ENCODE measurements around the genes FUBP1 and GIPC2.

- PRO-cap, 2 experiments, result peak in 1 of 2 experiments; most common plus-strand start chr1:76076204 (in 1); most common minus-strand start chr1:76075965 (in 1)
These were observed 1.2 kb downstream of the ST6GALNAC3 start for GRCh38 chr1:76075455-76076395.

DNA sequence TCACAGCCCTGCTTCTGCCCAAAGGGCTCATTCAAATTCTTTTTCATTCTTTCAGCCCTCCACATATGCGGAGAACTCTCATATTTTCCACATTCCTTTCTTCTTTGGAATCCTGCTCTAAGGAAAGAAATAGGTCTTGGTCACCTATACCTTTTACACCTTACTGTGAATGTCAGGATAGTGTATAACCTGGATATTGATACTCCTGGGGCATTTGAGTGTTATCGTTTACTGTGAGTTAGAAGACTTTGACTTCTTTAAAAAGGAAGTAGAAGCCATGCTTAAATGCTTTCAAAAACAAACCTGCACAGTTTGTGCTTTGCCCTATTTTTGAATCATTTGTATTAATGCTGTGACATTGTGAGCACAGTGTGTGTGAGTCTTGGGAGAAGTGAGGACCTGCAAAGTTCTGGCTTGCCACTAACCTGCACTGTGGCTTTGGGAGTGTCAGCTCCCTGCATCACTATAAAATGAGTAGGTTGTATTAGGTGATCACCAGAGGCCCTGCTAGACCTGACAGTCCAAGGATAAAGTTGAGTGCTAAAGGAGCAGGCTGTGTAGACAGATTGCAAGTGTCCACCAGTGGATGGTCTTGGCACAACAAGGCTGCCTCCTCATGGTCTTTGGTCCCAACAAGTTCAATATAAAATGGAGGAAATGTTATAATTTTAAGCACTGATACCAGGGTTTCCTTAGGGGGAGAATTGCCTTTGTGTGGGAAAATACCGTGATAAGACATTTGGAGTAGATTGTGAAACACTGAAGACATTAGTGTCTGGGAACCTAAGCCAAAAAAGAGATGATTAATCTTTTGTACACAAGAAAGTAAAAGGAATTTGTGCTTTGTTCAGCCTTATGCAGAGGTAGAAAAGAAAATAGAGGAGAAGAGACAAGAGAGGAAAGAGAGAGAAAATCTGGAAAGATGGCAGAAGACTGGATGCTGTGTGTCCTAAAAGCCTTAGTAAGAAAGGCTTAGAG, 35.8 kb downstream of the ST6GALNAC3 start:
- PRO-cap, 2 experiments, result no peak in any of the 2 experiments

DNA sequence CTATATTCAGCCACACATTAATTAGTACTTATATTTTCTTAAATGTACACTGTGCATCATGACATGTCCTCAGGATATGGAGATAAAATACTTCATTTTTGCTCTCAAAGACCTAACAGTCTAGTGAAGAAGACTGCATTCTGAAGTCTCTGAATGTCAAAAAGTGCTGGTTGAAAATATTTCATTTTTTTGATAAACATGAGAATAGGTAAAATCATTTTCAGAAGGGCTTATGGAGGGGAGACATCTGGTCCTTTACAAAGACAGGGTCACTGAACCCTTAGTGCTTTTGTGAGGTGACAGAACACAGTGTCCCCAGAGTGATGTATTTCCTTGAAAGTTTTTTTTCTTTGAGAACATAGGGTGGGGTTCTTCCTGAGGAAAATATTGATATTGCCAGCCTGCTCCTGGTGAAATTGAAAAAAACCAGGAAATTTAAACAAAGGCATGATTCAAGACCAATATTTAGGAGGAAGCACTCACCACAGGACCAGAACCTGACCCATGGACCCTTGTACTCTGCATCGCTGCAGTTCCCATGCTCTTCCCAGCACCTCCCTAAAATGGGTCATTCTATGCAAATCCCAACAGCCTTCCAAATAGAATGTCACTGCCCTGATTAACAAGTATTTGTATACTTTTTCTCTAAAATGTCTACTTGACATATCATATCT, 63.6 kb downstream of the ST6GALNAC3 start:
- PRO-cap, 2 experiments, result no peak in any of the 2 experiments

GRCh38 chr1:76153976-76154518, 79.5 kb downstream of the ST6GALNAC3 start:
- PRO-cap, 2 experiments, result peak in 1 of 2 experiments; most common plus-strand start chr1:76154326 (in 1)

GRCh38 chr1:76254200-76254376, 179.5 kb downstream of the ST6GALNAC3 start:
- PRO-cap, 2 experiments, result no peak in any of the 2 experiments

GRCh38 chr1:76868109-76868917, 1.0 kb downstream of the ST6GALNAC5 start:
- PRO-cap, 2 experiments, result peak in 1 of 2 experiments; most common plus-strand start chr1:76868644 (in 1); most common minus-strand start chr1:76868507 (in 1)

GRCh38 chr1:77354128-77354657, 72.4 kb downstream of the AK5 start:
- PRO-cap, 2 experiments, result no peak in any of the 2 experiments

GRCh38 chr1:77431373-77431657, 149.5 kb downstream of the AK5 start:
- PRO-cap, 2 experiments, result no peak in any of the 2 experiments

- PRO-cap, 2 experiments, result no peak in any of the 2 experiments
These were observed 23.0 kb downstream of the USP33 start for GRCh38 chr1:77736753-77736980.

GRCh38 chr1:77755981-77756593, 3.6 kb downstream of the USP33 start:
- PRO-cap, 2 experiments, result no peak in any of the 2 experiments

DNA sequence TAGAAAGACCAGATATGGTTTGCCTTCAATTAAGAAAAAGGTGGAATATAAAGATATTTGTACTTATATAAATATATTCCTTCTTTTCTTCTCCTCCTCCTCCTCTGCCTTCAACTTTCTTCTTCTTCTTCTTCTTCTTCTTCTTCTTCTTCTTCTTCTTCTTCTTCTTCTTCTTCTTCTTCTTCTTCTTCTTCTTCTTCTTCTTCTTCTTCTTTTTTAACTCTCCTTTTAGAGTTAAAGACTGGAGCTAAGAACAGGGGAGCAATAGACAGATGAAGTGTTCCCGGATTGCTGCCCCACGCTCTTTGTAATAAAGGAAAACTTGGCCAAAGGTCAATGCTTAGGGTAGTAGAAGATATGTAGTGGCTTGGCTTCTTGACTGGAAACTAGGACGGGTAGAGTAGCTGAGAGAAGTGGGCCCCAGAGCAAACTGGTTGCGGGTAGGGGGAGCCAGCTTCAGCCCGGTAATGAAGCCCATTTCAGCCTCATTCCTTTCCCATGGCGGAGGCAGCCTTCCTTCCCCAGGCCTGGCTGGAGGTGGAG, 556 bp upstream of the NEXN start:
- PRO-cap, 2 experiments, result peak in 1 of 2 experiments; most common plus-strand start position 423 of the sequence (in 1)

DNA sequence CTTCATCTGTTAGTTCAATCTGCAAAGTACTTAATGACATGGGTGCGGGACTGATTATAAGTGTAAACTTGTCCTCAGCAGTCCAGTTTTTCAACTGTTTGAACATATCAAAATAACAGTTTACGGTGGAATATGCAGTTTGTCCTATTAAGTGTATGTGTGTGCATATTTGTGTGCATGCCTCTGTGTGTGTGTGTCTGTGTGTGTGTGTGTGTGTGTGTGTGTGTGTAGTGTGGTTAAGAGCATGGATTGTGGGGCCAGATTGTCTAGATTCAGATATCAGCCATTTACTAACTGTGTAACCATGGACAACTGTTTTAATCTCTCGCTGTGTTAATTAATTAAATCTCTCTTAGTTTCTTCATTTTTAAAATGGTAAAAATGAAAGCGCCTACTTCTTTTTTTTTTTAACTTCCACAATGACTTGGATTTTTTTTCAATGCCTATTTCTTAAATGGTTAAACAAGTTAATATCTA, 39.0 kb downstream of the NEXN start:
- PRO-cap, 2 experiments, result no peak in any of the 2 experiments

DNA sequence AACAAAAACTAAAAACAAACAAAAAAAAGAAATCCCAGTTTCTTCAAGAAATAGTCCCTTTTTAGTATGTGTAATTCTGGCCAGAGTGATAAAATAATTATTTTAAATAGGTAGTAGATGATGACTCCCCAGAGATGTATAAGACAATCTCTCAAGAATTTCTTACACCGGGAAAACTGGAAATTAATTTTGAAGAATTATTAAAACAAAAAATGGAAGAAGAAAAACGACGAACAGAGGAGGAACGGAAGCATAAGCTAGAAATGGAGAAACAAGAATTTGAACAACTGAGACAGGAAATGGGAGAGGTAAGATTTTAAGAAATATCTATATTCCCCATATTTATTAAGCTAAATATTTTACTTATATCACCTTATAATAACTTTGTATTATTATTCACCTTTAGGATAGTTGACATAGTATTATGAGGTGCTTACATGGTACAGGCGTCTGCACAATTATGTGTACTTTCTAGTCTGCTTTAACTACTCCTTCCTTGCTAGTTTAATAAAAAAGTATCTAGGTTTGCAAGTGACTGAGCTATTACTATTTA, 44.8 kb downstream of the NEXN start:
- PRO-cap, 2 experiments, result no peak in any of the 2 experiments

DNA sequence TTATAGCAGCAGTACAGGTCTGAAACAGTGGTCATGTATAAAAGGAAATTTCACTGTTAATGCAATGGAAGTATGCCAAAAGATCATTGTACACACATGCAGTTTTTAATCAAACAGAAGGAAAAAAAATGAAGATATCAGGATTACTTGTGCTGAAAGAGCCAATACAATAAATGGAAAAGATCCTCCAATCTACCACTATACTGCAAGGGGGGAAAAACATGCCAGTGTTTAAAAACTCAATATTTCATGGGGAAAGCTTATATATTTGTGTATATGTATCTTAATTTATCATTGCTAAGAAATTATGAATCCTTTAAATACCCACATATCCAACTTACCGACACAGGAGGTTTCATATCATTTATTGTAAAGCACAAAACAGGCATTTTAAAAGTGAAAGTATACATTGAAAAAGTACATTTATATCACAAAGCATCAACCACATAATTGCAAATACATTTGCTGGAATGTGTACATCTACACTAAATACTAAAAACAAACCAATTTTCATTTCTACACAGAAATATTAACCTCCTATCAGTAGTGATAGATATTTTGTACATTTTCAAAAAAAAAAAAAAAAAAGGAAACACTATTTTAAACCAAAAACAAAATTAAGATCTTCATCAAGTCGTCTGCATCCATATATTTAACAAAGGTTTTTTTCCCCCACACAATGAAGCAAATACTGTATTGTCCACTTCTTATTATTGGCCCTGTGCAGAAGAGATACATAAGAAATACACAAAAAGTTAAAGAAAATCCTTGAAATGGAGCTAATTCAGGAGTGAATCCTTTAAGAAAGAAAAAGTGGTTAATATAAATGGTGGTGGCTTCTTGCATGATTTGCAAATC, 30.6 kb downstream of the FUBP1 start:
- PRO-cap, 2 experiments, result no peak in any of the 2 experiments

DNA sequence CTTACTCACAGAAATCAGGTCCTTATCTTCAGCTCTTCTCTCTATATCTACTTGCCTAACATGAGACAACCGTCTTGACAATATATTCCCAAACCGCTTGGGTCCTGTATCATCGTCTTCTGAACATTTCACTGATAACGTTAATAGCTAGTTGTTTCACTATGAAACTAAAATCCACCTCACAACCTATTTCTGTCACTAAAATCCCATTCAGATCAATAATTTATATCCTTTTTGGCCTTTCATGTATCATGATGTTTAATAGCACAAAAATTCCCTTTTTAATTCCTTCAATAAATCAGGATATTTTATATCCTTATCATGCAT, 18.1 kb downstream of the FUBP1 start:
- PRO-cap, 2 experiments, result no peak in any of the 2 experiments

DNA sequence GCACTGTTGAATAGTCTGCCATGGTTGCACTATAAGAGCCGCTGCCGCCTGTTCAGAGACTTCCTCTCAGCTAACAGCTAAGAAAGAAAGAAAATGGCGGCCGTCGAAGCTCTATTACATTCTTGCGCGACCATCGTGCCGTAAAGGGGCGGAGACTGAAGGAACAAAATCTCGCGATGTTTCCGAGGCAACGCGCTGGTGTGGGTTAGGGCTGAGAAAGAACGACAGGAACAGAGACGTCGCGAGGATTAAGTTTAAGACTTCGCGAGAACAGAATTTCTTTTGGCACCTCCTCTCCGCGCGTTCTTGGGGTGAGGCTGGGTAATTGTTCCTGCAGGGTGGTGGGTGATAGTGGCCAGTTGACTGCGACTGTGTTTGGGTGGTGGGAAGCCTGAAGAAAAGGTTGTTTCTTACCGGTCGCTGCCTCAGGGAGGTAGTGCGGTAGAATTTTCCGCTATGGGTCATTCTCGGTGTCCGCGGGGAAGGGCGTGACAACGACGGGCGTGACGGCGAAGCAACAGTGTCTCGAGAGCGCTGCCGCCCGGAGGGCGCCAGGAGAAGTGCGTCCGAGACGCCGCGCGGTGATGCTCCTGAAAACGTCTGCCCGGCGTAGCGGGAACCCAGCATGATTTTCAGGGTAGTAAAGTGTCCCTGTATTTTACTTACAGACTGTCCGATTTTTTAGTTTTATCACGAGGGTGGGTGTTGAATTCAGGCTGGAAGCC, at the start of gene FUBP1:
FUBP1 (minus strand) TSS at position 90 of the 725 bp plus-strand sequence.
- PRO-cap, 2 experiments, result peak in 1 of 2 experiments; most common plus-strand start position 193 of the sequence (in 1); most common minus-strand start position 116 of the sequence (in 1)

- PRO-cap, 2 experiments, result peak in 1 of 2 experiments; most common minus-strand start chr1:78005880 (in 1)
These were observed 884 bp downstream of the DNAJB4 start for GRCh38 chr1:78005354-78006291.

GRCh38 chr1:78045702-78046927, at the start of gene GIPC2:
GIPC2 (plus strand) TSS chr1:78045966.
- PRO-cap, 2 experiments, result no peak in any of the 2 experiments

DNA sequence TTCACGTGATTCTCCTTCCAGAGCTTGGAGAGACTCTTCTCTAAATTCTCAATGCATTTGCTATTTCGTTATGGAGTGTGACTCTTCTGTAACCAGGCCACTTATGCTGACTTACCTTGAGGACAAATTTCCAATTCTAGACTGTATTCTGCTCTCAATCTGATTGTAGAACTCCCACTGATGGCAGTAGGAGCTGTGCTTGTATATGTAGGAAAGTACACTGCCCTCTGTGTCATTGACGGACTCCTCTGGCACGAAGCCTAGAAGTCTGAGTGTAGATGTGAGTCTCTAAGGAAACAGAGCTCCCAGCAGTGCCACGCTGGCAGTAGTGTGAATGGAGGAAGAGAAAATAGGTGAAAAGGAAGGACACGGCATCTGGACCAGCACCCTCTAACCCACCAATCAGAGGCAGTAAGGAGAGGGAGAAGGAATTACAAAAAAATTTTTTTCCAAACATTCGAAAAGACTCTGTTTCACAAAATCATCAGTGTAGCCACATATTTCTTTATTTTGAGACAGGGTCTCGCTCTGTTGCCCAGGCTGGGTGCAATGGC, 130.4 kb upstream of the ADGRL2 start:
- PRO-cap, 2 experiments, result no peak in any of the 2 experiments

DNA sequence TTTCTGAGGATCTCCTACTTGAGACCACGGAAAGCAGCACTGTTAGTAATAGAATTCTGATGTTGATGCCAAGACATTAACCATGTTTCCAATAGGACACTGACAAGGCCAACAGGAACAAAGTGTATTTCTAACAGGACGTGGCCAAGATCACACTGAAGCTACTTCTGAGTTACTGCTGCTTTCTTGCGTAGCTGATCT, 848.4 kb downstream of the TTLL7 start:
- PRO-cap, 2 experiments, result no peak in any of the 2 experiments